ENCODE measurements around the genes OR1J1 and NR5A1.

- PRO-cap, result no peak
Measured at GRCh38 chr9:121658789-121659190, 7.4 kb downstream of the DAB2IP start.

GRCh38 chr9:121701934-121702321 is 50.5 kb downstream of the DAB2IP start:
- PRO-cap, result no peak

GRCh38 chr9:121837513-121838170 is 186.2 kb downstream of the DAB2IP start:
- PRO-cap, result no peak

DNA sequence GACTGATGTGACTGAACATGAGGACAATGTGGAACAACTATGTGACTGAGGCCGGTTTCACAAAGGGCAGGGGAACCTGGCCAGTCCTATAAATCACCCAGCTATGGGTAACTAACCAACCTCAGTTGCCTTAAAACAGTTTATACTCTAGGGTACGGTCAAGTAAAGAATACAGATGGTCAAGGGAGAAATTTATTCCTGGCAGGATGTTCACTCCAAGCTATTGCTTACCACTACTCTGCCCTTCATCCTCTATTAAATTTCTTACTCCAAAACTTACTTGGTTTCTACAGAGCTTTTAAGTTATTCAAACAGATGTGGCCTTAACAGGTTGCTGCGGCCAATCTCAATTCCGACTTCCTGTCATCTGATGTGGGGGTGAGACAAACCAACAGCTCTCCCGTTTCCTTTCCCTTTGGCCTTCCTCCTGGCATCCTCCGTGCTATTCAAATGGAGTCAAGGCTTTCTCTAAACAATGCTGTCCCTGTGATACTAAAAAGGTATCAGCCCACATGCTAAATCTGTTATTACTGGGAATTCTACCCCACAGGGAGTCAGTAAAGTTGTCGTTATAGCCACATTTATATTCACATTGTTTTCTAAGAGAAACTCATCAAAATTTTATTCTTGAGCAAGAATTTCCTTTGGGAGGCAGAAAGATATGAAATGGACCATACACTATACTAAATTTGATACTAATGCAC is 11.9 kb downstream of the RBM18 start:
- PRO-cap, result unidirectional peak, minus-strand start at position 369 of the sequence

DNA sequence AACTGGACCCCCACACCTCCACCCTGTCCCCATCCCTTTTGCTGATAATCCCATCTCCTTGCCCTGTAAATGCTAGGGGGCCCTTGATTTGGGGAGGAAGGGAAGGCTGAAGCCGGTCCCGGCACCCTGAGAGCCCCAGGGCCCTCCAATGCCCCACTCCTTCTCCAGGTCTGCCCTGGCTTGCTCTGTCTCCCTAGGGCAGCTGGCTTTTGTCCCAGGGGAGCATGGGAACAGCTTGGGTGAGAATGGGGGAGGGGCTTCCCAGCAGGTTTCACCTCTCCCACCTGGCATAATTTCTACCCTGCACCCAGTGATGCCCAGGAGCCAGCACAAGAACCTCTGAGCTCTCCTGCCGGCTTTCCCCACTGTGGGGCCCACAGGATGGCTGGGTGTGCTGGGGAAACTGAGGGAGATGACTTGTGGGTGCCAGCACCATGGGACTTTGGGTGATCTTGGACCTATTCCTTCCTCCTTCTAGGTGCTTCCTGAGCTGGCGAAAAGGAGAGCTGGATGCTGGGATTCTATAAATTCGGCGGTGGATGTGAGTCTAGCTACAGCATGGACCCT is 1.1 kb upstream of the PTGS1 start:
- PRO-cap, result no peak

DNA sequence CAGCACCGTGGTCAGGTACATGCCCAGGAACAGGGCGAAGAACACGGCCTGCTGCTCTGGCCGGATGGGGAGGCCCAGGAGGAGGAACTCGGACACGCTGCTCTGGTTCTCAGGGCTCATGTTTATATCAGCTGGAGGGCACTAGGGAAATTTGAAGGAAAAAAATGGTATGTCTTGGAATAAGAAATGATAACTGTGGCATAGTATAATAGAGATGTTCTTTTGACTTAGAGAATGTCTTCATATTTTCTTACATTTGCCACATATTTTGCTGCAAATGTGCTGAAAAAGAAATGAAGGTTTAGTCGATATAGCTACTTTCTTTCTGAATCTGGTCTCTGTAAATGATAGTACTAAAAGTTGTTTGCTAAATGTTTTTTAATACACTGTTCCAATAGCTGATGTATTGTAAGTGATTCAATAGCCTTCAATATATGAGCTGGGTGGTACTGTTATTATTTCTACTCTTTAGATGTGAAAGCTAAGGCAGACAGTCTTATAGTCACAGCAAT is at the start of gene OR1J1:
Gene OR1J1 (minus strand): TSS at position 120 of the 512 bp plus-strand sequence.
- PRO-cap, result no peak

GRCh38 chr9:122819084-122820542 is 8.8 kb downstream of the PDCL start:
- PRO-cap, result no peak

- PRO-cap, result no peak
Measured at GRCh38 chr9:122845615-122845979, 17.2 kb upstream of the PDCL start.

DNA sequence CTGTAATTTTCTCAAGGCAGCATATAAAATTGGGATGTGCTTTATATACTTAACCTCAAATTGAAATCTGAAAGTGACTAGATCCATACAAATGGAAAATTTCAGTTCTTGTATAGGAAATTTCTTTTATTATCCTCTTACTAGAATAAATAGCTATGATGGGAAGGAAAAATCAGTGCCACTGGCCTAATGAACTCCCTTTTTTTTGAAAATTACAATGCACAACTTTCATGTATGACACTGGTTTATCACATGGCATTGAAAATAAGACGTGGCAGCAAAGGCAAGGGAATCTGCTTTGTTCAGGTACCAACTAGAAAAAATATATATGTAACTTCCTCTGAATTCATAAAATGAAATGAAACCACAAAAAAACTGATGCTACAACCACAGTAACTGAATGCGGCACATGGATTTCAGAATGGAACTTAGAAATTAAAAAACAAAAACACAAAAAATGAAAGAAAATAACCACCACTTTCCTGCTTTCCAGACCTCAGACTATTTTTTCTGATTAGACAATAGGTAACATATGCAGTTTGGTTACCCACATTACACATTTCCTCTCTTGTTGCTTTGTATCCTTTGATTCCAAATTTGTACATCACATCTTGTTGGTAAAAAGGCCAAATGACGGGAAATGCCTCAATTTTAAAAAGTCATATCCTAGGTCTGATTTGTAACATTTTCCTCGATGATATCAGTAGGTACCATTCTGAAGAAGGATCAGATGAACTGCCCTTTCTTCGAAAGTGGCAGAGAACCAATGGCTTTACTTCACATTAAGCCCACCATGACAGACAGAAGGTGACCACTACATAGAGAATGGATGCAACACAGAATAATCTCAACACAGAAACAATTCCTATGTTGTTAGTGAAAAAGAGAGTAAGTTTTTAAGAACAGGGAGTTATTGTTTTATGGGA is 18.0 kb upstream of the PDCL start:
- PRO-cap, result no peak

GRCh38 chr9:122957031-122957436 is 16.2 kb downstream of the RABGAP1 start:
- PRO-cap, result no peak

- PRO-cap, result no peak
Measured at GRCh38 chr9:123139303-123139691, 105.8 kb downstream of the GPR21 start.

GRCh38 chr9:123364335-123364516 is 8.2 kb downstream of the CRB2 start:
- PRO-cap, result no peak

- PRO-cap, result no peak
Measured at GRCh38 chr9:123543675-123544125, 187.7 kb downstream of the CRB2 start.

DNA sequence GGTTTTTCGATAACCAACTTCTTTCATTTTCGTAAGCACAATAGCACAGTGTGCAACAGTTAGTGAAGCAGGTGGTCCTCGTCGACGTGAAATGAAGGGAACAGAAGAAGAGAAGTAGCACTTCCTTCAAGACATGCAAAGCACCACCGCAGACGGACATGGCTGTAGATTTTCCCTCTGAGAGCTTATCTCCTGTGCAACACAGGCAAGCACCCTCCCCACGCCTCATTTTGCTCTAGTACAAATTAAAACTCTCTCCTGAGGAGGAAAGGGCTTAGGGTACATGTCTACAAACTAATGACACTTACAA is 252.2 kb downstream of the CRB2 start:
- PRO-cap, result no peak

- PRO-cap, result no peak
Measured at GRCh38 chr9:123881820-123882785, 47.8 kb downstream of the DENND1A start.

DNA sequence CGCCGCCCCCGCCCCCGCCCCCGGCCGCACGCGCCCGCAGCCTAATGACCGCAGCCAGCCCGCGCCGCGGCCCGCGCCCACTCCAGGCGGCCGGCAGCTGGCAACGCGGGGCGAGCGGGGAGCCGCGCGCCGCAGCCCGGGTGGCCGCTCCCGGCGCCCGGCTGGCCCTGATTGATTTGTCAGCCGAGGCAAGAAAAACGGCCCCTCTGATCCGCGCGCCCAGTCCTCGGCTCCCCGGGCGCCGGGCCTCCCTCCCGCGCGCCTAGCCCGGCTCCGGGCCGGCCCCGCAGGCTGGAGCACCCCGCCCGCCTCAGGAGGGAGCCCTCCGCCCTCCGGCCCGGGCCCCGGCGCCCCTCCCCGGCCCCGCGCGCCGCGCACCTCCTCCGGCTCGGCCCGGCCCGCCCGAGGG is 11.9 kb upstream of the LHX2 start:
- PRO-cap, result no peak

- PRO-cap, result no peak
Measured at GRCh38 chr9:124040729-124041597, 29.4 kb downstream of the LHX2 start.

DNA sequence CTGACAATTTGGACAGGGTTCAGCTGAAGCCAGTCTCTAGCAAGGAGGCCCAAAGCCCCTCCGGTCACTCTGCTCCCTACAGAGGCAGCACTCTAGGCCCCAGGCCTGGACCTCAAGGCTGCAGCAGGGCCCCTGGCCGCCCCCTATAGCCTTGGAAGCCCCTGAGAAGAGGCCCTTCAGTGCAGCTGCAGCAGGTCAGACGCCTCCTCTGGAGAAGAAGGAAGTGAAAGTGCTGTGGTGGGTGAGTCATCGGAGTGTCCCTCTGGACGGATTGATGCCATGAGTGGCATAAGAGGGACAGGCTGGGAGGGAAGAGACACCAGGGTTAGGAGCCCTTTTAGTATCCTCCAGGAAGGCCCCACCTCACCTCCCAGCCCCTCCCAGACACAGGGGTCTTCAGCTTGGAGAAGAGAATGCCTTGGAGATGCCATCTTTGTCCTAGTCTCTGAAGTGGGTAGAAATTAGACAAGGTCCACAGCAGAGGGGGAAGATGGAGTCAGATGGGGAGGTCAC is 39.0 kb upstream of the NEK6 start:
- PRO-cap, result no peak

- PRO-cap, result unidirectional peak, plus-strand start at chr9:124242690
Measured at GRCh38 chr9:124242170-124242832, 15.4 kb upstream of the NEK6 start.

DNA sequence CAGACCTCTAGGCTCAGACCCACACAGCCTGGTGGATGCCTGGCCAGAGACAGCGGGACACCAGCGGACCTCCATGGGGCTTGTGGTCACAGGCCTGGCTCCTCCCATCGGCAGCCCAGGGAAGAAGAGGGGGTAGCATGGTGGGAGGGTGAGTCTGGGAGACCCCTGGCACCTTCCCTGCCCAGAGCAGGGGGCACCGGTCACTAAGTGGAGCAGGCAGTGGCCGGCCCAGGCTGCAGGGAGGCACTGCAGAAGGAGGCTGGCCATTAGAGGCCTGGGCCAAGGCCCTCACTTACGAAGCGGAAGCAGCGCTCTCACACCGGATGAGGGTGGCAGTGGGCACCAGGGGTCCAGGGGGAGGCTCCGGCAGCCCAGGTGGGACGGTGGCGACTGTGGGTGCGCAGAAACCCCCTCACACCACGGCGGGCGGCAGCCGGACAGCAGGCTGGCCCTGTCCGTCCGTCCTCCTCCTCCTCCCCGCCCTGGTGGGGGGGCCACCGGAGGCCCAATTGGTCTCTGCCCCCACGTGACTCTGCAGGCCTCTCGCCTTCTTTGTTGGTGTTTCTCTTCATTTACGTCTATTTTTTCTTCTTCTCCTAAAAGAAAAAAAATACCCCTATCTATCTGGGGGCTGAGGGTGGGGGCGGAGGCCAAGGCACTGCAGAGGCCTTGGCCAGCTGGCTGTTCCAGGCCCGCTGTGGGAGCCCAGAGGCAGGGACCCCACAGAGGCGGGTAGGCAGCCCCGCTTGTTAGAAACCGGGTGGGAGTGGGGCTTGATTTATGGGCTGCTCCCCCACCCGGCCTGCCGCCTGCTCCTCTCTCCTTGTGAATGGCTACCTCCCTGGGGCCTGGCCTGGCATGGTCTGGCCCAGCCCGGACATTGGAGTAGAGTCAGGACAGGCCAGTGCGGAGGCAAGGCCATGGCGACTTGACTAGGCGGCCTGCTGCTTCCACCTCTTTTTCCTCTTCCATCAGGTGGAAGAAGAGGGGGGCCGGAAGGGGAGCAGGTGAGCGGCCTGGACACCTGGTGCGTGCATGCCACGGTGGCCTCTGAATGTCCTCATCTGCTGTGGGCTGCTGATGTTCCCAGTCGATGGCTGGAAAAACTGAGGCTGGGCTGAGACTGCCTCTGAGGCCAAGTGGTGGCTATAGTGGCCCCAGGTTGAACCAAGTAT is at the start of gene NR5A1:
Gene NR5A1 (minus strand): TSS at position 447 of the 1,175 bp plus-strand sequence.
- PRO-cap, result no peak